Diencephalon (tissue), 2 donors: ENCODE measurements around the gene CSHL1.

GRCh38 chr17:63697395-63698479, 2.2 kb downstream of the LIMD2 start:
- RAMPAGE, long total RNA: no peak

GRCh38 chr17:63707252-63707762, 7.4 kb upstream of the LIMD2 start:
- RAMPAGE, long total RNA: no peak

DNA sequence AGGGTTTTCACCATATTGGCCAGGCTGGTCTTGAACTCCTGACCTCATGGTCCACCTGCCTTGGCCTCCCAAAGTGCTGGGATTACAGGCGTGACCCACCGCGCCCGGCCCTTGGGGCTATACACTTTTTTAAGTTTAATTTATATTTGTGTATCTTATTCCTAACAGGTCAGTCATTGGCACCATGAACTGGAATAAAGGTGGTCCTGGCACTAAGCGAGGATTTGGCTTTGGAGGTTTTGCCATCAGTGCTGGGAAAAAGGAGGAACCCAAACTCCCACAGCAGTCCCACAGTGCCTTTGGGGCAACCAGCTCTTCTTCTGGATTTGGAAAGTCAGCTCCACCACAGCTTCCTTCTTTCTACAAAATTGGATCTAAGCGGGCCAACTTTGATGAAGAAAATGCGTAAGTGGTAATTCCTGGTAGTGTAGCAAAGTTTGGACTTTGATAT, 12.9 kb downstream of the DDX42 start:
- RAMPAGE, long total RNA: no peak

- RAMPAGE, long total RNA: no peak
Observed at GRCh38 chr17:63818633-63819073, 8.6 kb upstream of the PSMC5 start.

GRCh38 chr17:63911069-63911513, at the start of gene CSHL1:
Gene CSHL1, minus strand, starts transcription at chr17:63911258.
- RAMPAGE, long total RNA: no peak

DNA sequence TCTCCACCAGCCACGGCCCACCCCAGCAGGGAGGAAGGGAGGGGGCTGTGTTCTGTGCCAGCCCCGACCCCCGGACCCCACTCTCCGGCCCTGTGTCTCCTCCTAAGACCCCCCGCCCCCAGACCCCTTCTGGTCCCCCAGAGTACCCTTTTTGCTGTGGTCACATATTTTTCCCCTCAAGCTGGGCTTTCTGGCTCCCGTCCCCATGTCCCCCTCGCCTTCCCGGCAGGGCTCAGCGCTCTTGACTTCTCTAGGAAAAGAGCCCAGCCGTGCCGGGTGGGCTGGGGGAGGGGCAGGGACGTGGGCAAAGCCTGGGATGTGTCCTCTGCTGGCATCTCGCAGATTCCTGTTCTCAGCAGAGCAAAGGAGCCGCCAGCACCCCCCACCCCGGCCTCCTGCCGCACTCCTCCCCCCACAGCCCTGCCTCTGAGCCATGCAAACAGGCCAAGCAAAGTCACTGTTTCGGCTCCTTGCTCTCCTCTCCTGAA, 9.6 kb upstream of the PRR29 start:
- RAMPAGE, long total RNA: no peak

- RAMPAGE, long total RNA: no peak
Observed at GRCh38 chr17:63988985-63989978, 8.9 kb upstream of the PRR29 start.

DNA sequence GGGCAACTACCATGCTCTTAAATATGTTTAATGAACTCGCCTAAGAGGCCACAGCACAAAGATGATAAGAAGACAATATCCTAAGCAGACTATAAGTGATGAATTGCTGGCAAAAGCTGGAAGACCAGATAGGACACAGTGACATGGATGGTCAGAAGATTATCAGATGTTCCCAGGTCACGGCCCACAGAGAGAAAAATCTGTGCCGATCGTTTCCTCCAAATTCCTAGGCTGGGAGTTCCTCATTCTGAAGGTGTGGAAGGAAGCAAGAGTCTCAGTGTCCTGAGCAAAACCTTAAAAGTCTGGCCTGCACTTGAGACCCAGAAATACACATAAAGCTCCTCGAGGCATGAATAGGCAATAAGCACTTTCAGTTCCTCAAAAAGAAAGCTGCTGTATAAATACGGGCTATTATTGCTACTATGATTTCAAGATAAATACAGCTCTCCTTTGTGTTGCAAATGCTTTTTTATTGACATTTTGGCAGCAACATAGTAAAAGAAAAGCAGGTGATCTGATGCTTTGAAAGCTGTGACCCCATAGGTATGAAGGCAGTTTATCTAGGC, 53.8 kb upstream of the ICAM2 start:
- RAMPAGE, long total RNA: no peak

DNA sequence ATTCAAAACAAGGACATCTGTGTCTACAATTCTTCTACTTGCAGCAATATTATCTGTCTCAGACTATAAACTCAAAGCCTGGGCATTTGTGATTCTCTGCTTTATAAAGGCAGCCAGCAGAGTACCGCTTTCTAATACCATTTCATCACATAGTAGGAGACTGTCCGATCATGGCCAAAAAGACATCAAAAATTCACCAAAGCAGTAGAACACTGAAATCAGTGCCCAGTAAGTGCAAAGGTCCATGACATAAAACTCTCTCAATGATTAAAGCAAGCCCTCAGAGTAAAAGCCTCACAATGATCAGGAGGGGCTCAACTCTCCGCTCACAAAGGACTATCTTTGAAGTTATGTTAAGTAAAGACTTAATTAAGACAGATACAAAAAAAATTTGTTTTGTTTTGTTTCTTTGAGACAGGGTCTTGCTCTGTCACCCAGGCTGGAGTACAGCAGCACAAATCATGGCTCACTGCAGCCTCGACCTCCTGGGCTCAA, 23.0 kb downstream of the ERN1 start:
- RAMPAGE, long total RNA: no peak

DNA sequence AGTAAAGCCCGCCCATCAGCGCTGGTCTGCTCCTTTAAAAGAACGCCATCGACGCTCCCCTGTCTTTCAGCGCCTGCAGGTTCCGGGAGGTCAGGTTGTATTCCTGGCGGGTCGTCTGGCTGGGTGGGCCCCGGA, 15.8 kb upstream of the ERN1 start:
- RAMPAGE, long total RNA: no peak

DNA sequence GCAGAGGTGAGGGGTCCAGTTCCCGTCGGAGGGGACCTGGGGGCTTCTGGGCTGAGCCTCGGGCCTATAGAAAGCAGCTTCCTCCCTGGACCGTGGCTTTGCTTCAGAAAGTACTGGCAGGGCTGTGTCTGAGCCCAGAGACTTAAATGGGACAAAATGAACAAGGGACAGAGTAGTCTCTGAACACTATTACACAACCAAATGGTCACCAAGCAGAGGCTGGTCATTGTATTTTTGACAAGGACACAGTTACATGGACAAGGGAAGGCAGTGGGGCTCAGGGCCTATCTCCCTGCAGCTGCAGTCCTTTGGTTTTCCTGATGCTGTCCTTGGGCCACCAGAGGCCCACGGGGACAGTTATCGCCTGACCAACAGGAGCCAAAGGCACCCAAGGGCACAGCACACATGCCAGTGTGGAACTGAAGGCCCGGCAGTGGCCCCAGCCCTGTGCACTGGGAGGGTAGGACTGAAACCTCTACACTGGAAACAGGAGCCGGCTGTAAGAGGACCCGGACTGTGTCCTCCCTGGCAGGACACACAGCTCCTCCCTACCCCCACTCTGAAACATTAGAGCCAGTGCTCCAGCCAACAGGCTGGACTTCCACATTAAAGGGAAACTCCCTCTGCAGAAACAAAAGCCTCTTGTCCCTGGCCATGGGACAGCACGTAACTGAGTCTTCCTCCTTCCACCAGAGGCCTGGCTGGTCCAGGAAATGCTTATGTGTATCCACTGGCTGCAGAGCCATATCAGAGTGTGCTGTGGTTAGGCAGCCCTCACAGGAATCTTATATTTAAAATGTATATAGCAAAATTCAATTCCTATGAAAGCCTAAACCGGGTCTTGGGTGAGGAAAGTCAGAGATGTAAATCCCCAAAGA, 26.1 kb upstream of the ERN1 start:
- RAMPAGE, long total RNA: no peak

- RAMPAGE, long total RNA: no peak
Observed at GRCh38 chr17:64261738-64262924, 929 bp downstream of the TEX2 start.

DNA sequence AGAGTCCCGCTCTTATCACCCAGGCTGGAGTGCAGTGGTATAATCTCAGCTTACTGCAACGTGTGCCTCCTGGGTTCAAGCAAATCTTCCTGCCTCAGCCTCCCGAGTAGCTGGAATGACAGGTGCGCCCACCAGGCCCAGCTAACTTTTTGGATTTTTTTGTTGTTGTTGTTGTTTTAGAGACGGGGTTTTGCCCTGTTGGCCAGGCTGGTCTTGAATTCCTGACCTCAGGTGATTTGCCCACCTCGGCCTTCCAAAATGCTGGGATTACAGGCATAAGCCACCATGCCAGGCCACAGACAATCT, 34.2 kb downstream of the PECAM1 start:
- RAMPAGE, long total RNA: no peak

DNA sequence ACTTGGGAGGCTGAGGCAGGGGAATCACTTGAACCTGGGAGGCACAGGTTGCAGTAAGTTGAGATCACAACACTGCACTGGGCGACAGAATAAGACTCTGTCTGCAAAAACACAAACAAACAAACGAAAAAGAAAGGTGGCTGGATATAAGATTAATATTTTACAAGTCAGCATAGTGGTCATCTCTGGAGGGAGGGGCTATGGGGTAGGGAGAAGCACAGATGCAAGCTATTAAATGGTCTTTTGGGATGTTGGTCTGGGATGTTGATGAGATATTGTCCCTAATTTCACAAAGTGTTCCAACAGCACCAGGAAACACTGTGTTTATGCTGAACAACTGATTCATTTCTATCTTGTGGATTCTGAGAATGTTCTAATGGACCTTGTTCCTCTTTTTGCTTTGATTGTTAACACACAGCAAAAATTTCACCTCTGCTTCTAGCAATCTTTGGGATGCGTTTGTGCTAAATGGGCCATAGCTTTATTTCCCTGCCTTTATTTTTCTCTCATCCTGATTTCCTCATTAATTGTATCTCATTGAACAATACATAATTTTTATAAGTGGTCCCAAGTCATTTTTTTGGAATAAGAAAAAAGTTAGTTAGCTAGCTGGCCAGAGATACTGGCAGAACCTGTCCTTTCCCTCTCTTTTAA, 9.7 kb downstream of the PECAM1 start:
- RAMPAGE, long total RNA: no peak

- RAMPAGE, long total RNA: no peak
Observed at GRCh38 chr17:64393528-64393886, 2.8 kb upstream of the PECAM1 start.

GRCh38 chr17:64441927-64443029, 6.6 kb upstream of the MILR1 start:
- RAMPAGE, long total RNA: no peak

DNA sequence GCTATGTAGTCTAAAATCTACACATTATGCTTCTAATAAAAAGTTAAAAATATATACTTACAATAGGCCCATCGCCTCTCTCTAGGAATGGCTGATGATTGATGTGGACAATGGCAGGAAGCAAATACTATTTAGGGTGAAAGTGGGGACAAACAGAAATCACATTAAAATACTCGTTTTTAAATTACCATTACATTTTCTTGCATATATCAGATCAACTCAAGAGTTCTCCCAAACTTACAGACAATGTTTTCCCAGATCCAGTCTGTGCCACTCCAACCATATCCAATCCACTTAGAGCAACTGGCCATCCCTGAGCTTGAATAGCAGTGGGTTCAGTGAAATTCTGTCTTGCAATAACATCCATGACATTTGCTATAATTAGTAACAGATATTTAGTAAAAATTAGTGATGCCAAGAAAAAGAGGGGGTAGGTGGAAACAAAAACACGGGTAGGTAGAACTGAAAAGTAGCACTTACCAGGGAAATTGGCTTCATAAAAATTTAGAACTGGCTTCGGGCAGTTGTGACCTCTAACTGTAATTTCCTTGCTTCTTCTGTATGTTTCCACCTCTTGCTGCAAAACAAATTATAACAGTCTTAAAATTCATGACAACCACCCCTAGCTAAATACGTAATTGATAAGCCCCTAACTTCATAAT, 2.2 kb downstream of the DDX5 start:
- RAMPAGE, long total RNA: no peak

DNA sequence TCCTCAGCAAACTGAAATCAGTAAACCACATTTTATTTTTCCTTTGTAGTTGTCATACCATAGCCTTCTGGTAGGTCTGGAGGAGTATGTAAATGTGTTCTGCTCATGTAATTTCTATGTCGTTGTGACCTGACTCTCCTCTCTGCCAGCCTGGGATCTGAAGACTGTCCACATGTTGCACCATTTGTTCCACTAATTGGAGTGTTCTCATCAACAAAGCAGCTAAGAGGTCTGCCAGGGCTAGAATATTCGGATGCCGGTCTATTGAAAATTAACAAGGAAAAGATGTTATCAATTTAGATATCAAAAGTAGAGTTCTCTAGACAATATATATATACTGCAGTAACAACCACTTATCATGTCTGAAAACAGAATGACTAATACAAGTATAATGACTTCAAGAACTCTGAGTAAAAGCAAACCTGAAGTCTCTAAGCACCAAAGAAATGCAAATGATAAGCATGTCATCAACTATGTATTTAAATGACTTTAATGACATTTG, 74.0 kb downstream of the CEP95 start:
- RAMPAGE, long total RNA: no peak

GRCh38 chr17:64764203-64764980, 102.3 kb upstream of the SMURF2 start:
- RAMPAGE, long total RNA: no peak

GRCh38 chr17:64965076-64965704, 45.9 kb upstream of the LRRC37A3 start:
- RAMPAGE, long total RNA: no peak